Colonic mucosa (tissue), 1 donor: ENCODE measurements around a stretch of chr21.

GRCh38 chr21:36190591-36191113, 34.0 kb downstream of the DOP1B start:
- PRO-cap = no peak

DNA sequence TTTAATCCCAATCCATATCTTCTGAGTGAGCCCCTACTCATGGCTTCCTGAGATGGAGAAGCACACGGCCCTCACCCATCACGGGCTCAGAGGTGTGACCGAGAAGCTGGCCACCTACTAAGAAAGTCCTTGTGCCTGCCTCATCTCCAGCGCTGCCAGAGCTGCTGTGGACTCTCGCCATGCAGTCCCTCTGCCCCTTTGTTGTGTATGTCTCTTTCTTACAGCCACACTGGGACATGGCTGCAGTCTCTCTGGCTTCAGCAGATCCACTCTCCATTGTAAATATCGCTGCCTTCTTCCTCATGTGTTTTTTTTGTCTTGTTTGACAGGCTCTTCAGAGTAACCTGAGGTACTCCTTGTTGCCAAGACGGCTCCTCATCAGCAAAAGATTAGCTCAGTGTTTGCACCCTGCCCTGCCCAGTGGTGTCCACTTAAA, 42.1 kb downstream of the DOP1B start:
- PRO-cap = no peak

DNA sequence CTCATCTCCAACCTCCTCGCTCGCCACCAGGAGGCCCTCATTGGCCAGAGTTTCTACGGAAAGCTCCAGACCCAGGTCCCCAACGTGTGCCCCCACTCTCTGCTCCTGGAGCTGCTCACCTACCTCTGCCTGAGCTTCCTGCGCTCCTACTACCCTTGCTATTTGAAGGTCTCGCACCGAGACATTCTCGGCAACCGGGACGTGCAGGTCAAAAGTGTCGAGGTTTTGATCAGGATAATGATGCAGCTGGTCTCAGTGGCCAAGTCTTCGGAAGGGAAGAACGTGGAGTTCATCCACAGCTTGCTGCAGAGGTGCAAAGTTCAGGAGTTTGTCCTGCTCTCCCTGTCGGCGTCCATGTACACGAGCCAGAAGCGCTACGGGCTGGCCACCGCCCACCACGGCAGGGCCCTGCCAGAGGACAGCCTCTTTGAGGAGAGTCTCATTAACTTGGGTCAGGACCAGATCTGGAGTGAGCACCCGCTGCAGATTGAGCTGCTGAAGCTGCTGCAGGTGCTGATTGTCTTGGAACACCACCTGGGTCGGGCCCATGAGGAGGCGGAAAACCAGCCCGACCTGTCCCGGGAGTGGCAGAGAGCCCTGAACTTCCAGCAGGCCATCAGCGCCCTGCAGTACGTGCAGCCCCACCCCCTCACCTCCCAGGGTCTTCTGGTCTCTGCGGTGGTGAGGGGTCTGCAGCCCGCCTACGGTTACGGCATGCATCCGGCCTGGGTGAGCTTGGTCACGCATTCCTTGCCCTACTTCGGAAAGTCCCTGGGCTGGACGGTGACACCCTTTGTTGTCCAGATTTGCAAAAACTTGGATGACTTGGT, 74.0 kb upstream of the MORC3 start:
- PRO-cap = no peak

- PRO-cap = bidirectional peak, plus-strand start at chr21:36320222, minus-strand start at chr21:36320076
Observed at GRCh38 chr21:36319803-36320158, 216 bp upstream of the MORC3 start.

- PRO-cap = no peak
Observed at GRCh38 chr21:36321488-36322206, 1.6 kb downstream of the MORC3 start.

DNA sequence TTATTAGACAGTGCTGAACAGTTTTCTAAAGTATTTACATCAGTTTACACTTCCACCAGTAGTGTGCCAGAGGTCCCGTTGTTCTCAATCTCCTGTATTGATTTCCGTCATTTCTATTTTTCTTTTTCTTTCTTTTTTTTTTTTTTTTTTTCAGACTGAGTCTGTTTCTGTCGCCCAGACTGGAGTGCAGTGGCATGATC, 2.9 kb upstream of the CHAF1B start:
- PRO-cap = no peak

DNA sequence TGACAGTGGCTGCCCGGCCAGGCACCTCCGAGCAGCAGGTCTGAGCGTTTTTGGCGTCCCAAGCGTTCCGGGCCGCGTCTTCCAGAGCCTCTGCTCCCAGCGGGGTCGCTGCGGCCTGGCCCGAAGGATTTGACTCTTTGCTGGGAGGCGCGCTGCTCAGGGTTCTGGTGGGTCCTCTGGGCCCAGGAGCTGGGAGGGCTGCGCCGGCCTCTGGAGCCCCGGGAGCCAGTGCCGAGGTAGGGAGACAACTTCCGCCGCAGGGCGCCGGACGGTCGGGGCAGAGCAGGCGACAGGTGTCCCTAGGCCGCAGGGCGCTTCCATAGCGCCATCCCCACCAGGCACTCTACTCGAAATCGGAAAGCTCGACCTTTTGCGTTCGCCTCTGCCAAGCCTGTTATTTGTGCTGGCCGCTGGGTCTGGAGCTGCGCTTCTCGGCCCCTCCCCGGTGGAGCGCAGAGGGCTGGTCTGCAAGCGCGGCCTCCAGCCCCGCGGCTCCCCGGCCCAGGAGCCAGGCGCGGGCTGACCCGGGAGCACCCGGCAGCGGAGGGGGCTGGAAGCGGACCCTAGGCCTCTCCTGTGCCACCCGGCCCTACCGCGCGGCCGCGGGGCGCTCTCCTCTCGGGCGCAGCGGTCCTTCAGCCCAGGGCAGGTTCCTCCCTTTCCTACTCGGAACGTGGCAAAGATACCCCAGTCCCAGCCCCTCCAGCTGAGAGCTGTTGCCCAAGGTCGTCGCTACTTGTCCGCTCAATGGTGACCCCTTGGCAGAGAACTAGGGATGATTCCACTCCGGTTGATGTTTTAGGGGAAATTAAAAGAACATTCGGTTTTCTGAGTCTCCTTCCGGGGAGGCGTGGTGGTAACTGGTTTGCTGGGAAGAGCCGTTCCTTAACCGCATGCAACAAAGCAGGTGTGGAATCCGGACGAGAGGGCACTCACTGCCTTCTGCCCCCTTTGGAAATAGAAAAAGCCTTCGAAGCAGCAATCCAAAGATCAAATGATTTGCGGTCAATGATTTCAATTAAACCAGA, 2.4 kb downstream of the SIM2 start:
- PRO-cap = no peak

DNA sequence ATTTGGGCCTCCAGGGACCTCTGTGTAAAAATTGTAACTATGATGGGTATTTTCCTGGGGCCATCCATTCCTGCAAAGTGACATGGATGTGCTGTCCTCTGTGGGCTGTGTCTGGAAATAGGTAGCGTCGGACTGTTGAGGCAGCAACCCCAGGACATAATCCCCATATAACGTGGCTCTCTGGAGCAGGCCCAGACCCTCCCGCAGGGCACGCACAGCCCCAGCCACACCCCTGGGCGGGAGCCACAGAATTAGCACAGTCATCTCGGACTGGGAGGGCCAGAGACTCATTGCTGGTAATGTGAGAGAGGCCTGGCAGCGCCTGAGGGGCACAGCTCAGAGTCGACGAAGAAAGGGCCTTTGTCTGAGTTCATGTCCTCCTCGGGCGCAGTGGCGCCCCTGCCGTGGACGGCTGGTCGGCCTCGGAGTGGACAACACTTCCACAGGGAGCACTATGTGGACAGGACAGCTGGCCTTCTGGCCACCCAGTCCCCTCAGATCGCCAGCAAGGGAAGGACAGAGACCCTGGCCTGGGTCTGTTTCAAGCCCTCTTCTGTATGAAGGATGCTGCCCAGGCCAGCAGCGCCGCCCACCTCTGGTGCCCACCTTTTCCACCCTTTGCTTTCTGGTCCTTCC, 20.1 kb downstream of the SIM2 start:
- PRO-cap = bidirectional peak, plus-strand start at position 299 of the sequence, minus-strand start at position 165 of the sequence

DNA sequence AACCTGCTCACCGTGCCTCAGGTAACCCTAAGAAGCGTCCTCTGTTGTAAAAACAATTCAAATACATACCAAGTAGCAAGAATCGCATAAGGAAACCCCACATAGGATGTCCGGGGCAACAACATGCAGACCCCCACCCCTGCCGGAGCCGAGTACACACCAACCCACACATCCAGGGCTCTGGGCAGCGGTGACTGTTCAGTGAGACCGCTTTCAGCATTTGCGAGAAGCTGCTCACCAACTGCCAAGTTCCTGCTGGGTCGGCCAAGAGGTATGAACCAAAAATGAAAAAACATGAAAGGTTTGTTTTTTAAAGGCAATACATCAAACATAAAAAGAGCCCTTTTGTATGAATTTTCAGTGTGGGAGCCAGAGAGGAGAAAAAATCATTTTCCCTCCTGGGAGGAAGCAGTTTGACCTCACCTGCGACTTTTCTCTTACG, 92.2 kb downstream of the SIM2 start:
- PRO-cap = no peak

- PRO-cap = no peak
Observed at GRCh38 chr21:36966999-36967300, 481 bp upstream of the HLCS start.

DNA sequence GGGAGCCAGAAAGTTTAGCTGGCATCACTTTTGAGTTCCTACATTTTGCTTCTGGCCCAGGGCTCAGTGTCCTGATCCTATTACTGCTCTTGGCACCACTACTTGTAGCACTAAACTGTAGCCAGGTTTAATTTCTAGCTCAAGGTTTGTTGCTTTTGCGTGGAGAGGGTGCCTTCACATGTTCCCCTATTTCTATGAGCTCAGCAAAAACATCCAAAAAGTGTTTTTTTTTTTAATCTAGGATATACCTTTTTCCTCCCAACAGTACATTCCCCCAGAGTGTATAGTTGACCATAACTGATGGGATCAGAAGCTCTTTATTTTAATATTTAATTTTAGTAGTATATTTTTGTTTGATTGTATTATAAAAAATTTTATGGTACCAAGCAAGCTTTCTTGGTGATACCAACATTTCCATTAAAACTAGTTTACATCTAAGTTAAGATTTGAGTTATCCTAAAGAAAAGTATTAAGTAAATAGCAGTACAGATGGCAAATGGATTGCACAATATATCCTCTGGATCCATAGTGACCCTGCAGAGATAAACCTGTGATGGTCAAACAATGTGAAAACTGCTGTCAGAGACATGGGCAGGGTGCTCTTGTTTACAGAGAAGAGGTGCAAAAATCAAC, 9.6 kb downstream of the TTC3 start:
- PRO-cap = no peak

GRCh38 chr21:37086456-37087553, 13.8 kb downstream of the TTC3 start:
- PRO-cap = no peak

- PRO-cap = no peak
Observed at GRCh38 chr21:37186719-37187308, 80.3 kb downstream of the VPS26C start.

DNA sequence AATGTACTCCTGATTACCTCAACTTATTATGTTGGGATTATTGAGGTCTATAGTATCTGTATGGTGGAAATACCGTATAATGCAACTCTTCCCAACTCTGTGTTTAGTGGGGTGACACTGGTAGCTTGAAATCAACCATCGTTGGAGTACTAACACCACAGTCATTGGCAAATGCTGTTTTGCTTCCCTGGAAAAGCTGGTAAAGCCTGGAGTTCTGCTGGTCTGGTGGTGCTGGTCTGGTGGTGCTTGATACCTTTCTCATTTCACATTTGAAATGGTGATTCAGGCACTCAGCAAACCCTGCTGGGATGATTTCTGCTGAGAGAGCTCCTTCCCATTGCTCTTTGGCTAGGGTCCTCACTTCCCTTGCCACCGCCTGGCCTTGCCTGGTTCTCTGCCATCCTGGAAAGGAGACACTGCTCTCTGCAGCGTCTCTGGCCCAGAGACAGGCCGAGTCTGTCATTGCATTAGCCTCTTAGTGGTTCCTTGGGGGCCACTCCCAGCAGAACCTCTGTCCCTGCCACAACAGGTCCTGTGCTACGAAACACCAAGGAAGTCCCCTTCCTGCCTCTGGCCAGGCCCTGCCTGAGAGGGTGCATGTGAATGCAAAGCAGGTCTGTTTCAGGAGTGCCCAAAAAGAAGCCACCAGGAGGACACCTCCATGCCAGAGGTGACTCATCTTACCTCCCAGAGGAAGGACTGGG, 59.9 kb downstream of the VPS26C start:
- PRO-cap = no peak

DNA sequence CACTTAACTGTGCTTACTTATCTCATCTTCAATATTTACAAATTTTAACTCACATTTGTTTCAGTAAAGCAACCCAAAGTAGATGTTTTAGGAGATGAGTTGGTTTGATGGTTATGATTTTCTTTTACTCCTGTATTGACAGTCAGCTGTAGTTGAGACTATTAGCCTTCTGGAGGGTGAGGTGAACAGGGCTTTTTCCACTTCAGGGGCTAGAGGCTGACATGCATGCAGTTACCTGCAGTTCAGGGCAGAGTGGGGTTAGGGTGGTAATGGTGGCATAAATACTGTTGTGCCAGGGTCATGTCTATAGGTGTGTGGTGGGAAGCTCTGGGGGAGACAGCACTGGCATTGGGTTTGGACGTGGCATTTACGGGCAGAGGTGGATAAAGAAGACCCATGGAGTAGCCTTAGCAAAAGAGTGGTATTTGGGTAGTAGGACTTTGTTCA, 42.1 kb downstream of the DYRK1A start:
- PRO-cap = no peak

GRCh38 chr21:37444839-37445713, 78.5 kb downstream of the DYRK1A start:
- PRO-cap = no peak

DNA sequence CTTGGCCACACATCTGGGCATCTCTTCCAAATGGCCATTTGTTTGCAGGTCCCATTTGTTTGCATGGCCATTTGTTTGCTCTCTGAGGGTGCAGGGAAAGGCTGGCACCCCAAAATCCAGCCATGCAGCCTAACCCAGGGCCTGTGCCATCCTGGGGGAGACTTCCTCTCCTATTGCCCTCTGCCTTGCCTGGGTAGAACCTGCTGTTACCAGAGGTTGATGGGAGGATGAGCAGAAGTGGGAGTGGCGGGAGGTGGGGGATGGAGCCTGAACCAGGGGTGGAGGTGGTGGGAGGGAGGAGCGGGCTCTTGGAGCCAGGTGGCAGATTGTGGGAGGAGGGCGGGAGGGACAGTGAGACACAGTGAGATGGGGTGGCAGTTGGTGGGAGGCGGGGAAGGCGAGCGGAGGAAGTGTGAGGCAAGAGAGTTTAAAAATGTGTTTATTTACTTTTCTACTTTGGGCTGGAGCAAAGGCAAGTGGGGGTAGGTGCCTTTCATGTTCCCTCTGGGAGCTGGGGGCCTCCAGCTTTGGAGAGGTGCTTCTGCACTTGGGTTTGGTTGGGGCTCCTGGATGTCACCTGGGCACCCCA, 87.3 kb downstream of the KCNJ6 start:
- PRO-cap = bidirectional peak, plus-strand start at position 377 of the sequence, minus-strand start at position 182 of the sequence

DNA sequence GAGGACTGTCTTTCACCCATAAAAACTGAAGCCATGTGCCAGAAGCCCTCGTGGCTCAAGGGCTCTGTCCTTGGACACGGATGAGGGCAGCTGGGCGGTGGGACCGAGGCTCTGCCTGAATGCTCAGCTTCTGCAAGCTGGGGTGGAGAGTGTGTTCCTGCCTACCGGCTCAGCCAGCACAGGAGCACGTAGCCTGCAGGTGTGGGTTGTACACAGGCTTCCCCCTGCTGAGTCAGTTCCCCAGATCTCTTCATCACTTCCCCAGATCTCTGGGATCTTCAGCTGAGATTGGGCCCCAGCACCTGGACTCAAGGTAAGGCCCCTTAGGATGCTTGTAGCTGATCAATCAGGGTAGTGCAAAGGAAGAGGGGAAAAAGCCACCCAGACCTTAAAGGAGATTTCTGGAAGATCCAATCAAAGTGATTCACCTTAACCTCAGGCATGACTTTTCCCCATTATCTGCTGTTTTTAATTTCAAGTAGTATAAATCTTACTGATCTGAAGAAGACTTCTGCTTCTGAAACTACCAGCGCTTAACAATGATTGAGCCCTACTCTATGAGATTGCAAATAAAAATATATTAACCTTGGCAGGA, 15.6 kb downstream of the KCNJ15 start:
- PRO-cap = no peak

DNA sequence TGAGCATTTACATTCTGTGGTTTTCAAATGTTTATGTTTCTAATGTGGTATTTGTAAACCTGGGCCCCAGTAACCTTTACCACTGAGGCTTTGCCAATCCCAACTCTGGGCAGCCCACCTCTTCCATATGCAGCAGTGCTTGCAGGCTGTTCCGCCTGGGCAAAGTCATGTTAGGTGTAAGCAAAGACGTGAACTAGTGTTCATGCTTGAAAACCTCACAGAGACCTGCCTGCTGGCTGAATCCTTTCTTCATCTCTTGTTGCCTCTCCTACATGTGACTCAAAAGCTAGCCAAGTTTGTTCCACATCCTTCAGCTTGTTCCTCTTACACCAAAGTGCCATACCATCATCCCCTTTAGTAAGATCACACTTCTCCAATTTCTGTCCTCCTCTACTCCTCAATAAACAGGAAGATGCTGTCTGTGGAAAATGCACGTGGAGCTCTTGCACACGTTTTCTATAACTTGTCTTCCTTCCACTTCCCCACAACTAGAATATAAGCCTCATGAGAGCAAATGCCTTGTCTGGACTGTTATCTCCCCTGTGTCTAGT, 17.3 kb downstream of the KCNJ15 start:
- PRO-cap = no peak

- PRO-cap = unidirectional peak, plus-strand start at chr21:38277689
Observed at GRCh38 chr21:38277304-38277845, 20.6 kb downstream of the KCNJ15 start.